Colic lymph node (tissue), 1 donor: ENCODE measurements around the gene IL27RA.

DNA sequence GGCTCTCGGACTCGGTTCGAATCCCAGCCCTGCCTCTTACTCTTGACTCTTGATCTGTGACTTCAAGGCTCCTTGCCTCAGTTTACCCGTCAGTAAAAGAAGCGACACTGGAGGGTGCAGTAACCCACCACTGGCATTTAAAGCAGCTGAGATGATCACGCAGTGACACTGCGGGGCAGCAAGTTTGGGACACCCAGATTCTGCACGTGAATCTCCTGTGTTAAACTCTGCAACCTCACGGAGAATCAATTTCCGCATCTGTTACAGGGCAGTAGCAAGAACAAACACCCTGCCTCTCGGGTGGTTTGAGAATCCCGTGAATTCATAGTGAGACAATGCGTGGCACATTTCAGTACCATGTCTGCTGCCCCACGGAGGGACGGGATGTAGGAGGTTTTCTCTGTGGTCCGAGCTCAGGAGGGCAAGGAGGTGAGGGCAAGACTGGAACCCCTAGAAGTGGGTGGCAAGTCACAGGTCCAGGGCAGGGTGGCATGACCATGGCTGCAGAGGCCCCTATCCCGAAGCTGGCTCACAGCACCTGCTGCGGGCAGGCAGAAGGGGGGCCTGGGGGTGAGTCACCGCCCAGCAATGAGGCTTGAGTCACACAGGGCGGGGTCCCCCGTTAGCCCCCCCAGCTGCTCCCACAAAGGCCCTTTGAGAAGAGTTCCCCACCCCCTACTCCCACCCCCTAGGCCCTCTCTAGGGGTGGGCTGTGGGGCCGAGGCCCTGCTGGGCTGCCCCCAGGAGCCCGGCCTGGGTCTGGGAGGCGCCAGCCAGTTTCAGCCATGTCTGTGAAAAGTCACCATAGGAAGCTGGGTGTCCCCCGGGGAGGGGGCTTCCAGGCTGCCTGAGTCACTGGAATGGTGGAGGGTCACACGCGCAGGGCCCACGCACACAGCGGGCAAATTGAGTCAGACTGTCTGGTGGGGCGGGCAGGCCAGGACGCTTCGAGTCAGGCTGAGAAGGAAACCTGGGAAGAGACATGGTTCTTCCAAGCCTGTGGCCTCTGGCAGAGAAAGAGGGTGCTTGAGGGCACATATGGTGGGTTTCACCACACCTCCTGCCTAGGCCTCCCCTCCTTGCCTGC lies 25.9 kb upstream of the NANOS3 start:
- PRO-cap: no peak

DNA sequence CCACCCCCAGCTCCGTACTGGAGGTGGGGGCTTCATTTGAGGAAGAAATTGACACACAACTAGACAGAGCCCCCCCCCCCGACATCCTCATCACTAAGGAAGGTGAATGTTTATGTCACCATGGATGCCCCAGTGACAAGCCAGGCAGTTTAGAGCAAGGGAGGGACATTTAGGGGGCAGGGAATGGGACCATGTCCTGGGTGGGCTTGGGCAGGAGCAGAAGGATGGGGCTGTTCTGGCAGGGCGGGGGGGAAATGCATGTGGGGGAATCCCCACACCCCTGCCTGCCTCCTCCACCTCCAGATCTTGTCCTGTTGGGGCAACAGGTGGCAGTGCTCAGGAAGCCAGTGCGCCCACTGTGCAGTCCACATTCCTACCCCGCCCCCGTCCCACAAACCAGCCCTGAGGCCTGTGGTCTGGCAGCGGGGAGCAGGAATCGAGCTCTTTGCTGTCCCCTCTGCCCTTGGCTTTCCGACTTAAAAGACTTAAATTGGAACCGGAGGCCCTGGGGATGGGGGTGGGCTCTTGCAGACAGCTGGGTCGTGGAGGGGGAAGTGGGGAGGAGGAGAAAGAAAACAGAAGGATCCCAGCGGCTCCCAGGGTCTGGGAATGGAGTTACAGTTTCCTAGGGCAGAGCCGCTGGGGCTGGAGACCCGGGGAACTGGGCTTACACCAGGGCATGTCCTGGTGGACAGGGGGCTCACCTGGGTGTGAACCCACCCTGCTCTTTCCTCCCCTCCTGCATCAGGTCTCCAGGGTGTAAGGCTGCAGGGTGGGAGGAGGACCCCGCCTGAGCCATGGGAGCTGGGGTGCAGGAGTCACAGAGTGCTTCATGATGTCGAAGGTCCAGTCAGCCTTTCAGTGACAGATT lies 4.3 kb downstream of the NANOS3 start:
- PRO-cap: no peak

- PRO-cap: no peak
Observed at GRCh38 chr19:13909489-13910027, 3.6 kb downstream of the CC2D1A start.

DNA sequence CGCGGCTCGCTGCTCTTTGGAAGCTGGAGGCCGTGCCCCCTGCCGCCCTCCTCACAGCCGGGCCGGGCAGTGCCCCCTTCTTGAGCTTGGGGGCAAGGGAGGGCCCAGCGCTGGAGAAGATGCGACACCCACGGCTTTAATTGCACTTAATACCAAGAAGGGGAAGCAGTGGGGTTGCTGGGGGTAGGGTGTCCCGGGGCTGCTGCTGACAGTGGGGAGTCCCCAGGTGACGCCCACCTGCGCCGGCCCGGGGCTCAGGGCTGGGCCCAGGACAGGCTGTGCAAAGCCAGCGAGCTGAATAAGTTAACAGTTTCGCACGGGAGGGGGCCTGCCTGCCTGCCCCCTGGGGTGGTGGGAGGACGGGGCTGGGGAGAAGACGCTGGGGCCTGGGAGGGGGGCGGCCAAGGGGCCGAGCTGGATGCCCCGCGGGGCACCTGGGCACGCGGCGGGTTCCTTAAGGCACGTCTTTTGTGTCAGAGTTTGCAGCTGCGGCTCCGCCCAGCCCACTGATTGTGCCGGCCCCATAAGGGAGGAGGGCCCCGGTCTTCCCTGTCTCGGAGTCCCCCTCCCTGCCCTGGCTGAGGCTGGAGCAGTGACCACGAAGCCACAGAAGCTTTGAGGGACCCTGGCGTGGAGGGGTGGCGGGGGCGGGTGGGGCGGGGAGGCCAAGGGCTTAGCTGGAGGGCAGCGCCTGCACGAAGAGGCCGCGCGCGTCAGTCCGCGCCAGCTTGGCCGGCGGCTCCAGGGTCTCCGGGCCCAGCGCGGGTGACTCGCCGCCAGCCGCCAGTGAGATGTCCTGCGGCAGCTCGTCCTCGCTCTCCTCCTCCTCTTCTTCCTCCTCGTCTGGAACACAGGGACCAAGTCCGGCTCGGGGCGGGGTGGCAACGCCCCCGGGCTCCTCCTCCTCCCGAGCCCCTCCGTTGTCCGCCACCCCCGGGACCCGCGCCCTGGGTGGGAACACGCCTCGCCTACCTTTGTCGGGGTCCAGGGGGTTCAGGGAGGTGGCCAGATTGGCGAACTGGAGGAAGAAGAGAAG lies 10.0 kb downstream of the DCAF15 start:
- PRO-cap: unidirectional peak, plus-strand start at position 716 of the sequence

DNA sequence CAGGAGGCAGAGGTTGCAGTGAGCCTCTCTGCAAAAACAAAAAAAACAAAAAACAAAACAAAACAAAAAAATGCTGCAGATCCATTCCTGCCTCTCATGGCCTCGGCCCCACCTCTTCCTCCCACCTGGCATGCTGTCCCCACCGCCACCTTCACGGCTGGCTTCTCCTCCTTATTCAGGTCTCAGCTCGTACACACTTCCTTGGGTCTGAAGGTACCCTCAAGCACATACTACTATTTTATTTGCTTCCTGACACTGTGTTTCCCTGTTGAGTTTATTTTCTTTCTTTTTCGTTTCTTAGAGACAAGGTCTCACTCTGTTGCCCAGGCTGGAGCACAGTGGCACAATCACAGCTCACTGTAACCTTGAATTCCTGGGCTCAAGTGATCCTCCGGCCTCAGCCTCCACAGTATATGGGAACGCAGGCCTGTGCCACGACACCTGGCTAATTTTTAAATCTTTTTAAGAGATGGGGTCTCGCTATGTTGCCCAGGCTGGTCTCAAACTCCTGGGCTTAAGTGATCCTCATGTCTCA lies 5.0 kb downstream of the RFX1 start:
- PRO-cap: no peak

DNA sequence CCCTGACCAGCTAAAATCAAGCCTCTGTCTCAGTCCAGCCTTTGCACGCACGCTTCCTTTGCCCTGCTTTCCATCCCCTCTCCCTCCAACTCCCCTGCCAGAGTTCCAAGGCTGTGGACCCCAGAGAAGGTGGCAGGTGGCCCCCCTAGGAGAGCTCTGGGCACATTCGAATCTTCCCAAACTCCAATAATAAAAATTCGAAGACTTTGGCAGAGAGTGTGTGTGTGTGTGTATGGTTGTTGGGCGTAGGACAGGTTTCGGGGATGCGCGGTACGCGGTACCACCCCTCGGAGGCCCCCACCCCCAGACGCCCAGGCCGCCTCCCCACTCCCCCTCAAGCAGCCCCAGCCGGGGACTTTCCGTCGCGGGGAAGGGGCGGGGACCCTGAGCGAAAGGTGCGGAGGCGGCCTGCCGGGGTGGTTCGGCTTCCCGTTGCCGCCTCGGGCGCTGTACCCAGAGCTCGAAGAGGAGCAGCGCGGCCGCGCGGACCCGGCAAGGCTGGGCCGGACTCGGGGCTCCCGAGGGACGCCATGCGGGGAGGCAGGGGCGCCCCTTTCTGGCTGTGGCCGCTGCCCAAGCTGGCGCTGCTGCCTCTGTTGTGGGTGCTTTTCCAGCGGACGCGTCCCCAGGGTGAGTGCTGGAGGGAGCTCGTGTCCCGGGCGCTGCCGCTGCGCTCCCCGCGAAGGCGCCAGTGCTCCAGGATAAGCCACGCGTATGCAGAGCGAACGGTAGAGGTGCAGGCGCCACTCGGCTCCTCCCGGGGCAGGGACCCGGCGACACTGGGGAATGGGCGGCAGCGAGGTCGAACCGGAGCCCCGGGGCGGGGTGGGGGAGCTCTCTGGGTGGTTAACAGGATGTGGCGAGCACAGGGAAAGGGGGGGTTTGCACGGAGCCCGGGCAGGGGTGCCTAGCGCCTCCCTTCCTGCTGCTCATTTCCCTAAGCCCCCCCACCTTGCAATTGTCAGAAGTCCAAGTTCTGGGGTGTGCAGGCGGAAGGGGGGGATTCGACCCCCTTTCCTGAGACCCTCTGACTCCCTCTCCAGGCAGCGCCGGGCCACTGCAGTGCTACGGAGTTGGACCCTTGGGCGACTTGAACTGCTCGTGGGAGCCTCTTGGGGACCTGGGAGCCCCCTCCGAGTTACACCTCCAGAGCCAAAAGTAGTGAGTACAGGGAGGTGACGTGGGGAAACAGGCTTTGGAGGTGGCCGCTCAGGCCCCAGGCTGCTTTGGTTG lies at the start of gene IL27RA:
Gene IL27RA, plus strand, starts transcription at position 420 of the 1,233 bp plus-strand sequence.
- PRO-cap: bidirectional peak, plus-strand start at position 456 of the sequence, minus-strand start at position 252 of the sequence; unidirectional peak, minus-strand start at position 781 of the sequence

- PRO-cap: no peak
Observed at GRCh38 chr19:14088938-14089725, 3.5 kb upstream of the C19orf67 start.

- PRO-cap: no peak
Observed at GRCh38 chr19:14093138-14094347, 8.0 kb upstream of the C19orf67 start.

- PRO-cap: no peak
Observed at GRCh38 chr19:14138408-14138996, 2.1 kb upstream of the ASF1B start.

- PRO-cap: no peak
Observed at GRCh38 chr19:14159966-14160921, 23.9 kb upstream of the ASF1B start.

DNA sequence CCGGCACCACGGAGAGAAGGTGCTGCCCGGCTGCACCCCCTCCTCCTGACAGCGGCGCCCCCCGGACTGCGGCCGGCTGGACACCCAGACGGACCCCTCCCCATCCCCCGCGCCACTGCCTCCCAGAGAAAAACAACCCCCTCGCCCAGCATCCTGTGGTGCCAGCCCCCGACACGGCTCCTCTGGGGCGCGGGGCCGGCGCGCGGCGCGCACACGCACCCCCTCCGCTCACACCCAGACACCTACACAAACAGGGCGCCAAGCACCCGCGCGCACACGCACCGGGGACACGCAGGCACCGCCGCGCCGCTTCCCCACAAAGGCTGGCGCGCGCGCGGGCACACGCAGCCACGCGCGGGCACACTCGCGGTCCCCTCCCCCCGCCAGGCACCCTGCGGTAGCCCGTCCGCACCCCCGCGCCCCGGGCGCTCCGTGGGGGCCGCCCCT lies 621 bp downstream of the ADGRL1 start:
- PRO-cap: no peak

GRCh38 chr19:14209351-14209834 lies 3.4 kb upstream of the ADGRL1 start:
- PRO-cap: no peak

GRCh38 chr19:14396836-14397415 lies 15.7 kb downstream of the ADGRE5 start:
- PRO-cap: no peak

DNA sequence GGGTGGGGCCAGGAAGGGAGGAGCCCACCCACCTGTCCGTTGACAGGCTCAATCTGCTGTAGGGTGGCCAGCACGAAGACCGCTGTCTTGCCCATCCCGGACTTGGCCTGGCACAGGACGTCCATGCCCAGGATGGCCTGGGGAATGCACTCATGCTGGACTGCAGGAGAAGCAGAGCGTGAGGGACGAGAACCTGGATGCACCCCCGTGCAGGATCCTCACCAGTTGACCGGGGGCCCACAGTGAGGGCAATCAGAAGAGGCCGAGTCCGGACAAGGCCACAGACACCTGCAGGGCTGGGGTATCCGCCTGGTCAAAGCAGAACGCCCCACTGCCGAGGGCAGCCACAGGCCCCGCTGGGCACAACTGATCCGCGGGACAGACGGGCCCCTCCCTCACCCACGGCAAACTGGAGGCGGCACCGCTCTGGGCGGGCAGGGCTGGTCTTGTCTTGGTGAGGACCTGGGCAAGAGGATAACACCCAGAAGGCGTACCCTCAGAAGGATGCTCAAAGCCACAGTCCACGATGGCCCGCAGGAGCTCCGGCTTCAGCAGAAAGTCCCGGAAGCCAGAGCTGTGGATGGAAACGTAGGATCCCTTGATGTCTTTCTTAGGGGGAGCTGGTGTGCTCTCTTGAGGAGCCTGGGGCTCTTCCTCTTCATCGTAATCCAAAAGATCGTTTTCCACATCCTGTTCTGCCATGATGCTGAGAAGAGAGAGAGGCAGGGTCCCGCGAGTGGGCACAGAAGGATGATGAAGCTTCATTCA lies 6.4 kb downstream of the DDX39A start:
- PRO-cap: no peak

DNA sequence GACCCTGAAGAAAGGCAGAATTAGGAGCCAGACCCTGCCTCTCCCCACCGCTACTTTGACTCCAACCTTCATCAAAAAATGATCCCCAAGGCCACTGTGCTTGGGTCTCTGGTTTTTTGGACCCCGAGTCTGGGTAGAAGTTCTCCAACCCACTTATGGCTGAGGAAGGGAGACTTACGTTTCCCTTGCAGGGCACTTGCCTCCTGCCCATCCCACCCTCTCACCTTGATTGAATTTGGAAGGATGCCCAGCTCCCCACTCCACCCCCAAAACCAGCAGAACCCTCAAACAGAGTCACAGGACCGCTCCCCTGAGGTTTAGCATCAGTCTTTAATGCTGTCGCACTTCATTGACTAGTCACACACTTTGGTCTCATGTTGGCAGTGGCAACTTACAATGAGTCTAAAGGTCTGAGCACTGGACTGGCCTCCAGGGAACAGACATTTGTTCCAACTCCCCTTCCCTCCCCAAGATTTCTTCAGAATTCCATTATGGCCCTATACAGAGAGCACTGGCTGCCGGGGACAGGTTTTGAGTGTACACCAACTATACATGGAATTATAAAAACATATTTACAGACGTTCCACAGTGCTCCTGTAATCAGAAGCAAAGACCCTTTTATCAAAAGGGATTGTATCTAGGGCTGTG lies 3.6 kb downstream of the DNAJB1 start:
- PRO-cap: no peak

GRCh38 chr19:14545030-14546329 lies 16.1 kb downstream of the TECR start:
- PRO-cap: no peak

DNA sequence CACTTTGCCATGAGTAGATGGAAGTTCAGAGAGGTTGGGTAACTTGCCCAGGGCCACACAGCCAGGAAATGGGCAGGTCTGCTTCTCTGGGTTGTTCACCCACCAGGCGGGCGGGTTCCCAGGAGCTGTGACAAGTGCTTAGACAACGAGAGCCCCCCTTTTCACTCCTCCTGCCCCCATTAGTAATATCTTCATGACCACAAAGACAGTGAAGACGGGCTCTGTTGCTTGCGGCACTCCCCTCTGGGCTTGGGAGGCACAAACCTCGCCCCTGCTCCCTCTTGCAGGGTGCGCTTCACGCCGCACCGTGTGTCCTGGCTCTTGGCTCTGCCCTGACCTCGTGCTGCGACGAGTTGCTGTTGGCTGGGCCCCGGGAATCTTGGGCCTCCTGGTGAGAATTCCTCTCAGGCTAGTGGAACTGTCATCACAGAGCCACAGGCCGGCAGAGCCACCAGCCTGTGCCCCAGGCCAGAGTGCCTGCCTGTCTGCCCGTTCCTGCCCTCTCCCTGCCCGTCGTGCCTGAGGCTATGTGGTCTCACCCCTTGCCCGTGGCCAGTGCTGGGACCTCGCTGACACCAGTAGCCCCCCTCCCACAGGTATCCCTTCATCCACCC lies 13.6 kb downstream of the NDUFB7 start:
- PRO-cap: no peak

DNA sequence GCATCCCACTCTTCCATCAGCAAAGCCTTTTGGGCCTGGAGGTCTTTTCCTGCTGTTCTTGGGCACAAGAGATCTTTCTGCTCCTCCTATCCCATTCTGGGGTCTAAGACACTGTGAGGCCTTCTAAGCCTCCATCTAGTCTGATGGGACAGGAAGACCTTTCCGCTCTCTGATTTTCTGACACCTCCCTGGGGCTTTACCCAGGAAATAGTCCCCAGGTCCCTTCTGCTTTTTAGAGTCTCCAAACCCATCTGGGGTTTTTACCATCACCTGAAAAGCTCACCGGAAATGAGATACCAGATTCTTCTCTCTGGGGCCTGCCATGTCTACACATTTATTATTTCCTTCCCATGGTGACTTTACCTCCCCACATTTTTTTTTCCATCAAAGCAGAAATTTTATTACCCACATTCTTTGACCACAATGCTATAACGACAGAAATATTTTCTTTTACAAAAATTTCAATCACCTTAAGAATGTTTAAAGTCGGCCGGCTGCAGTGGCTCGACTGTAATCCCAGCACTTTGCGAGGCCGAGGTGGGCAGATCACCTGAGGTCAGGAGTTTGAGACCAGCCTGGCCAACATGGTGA lies 21.2 kb downstream of the CLEC17A start:
- PRO-cap: no peak

GRCh38 chr19:14676034-14676441 lies 1.4 kb upstream of the ADGRE3 start:
- PRO-cap: unidirectional peak, minus-strand start at chr19:14676212

GRCh38 chr19:14732284-14732890 lies 42.5 kb downstream of the ZNF333 start:
- PRO-cap: no peak